Mammary microvascular endothelial cell (primary cell): ENCODE measurements around a stretch of chr7.

DNA sequence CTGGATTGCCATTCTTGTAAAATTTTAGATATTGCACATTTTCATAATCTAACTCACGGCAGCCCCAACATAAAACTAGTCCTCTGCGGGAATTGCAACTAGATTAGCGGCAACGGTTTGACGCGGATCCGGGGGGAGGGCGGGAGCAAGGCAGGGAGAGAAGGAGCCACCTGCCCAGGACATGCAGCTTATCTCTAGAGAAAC, 633 bp downstream of the NT5C3A start:
- RAMPAGE, long total RNA = no peak

DNA sequence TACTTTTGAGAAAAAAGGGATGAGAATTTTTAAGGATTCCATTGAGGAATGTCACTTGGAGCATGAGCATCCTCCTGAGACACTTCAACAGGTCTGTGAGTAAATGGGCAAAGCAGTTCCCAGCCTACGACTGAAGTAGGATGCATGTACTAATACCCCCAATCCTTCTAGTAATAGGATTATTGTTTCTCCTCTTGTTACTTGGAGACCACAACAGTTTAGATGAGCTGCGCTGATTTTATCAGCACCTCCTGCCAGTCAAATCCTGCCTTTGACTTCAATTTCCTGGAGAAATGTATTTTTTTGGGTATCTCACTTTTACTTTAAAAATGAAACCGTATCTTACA, 832 bp downstream of the BBS9 start:
- RAMPAGE, long total RNA = no peak

GRCh38 chr7:33553956-33554595, 351.3 kb upstream of the BMPER start:
- RAMPAGE, long total RNA = no peak

DNA sequence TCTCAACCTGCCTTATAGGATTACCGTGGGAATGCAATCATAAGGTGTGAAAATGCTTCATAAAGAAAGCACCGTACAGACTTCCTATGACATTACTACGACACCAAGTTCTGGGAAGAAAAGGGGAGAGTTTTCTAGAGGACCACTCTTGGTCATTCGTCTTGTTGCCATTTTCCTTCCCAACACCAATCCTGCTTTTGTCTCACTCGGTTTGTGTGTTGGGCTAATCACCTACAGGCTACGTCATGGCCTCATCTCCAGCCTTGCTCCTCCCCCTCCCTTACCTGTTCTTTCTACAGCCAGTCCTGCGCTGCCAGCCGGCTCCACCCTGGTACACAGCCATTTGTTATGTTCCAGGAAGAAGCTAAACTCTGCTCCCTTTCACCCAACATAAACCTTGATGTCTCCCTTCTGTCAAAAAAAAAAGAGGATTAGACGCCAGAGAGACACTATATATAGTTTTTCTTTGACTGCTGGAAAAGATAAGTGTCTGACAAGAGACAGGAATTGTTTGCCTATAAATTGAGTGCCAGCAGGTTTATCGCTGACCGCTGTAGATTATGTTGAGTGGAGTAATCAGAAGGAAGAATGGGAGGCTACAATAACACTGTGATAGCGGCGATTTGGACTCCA, 171.5 kb upstream of the BMPER start:
- RAMPAGE, long total RNA = no peak

- RAMPAGE, long total RNA = no peak
Measured at GRCh38 chr7:34757917-34758640, 100.1 kb downstream of the NPSR1 start.

GRCh38 chr7:34966048-34966587, 71.2 kb downstream of the DPY19L1 start:
- RAMPAGE, long total RNA = no peak

DNA sequence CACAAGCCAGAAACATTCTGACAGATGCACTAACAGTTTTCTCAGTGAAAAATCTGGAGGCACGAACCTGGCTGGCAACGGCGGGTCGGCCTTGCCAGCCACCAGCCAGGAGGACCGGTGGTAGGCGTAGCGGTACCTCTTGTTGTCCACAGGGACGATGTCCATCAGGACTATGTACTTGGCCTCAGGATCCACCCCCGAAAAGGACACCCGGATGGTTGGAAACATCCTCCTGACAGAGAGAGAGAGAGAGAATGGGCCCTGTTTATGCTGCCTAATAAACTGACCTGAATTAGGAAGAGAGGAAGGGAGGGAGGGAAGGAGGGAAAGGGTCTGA, 5.3 kb downstream of the TBX20 start:
- RAMPAGE, long total RNA = no peak

DNA sequence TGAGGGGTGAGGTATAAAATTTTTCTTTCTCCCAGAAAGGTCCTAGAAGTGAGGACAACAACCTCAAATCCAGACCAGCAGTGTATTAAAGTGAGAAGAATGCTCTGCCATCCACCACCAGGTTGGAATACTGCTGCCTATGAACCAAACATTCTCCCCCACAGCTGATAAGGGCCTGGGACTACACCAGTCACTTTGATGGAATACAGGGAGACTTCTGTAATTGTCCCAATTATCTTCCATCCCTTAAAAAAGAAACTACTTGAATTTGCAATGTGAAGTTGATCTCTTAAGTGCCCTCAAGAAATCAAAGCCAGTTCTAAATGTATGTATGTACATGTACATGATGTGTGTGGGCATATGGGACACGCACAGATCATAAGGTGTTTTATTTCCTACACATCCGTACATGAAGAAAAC, 2.9 kb downstream of the TBX20 start:
- RAMPAGE, long total RNA = no peak

GRCh38 chr7:35339641-35339840, 85.6 kb upstream of the TBX20 start:
- RAMPAGE, long total RNA = no peak

DNA sequence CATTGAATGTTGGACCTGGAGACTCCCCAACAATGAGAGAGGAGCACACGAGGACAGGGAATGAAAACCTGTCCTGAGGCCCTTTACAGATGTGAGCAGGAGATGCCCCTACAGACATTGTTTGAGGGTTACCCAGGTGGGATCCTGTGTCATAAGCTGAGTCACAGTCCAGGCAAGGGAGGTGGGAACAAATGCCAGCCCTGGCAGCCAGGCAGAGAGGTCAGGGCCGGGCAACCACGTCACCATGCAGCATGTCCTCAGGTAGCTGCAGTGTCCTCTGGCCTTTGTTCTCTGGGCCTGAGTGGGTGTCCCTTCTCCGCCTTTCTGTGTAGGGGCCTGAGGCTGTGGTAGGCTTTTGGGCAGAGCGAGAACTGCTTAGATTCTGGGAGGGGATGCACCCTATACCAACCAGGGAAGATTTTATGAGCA, 147.5 kb upstream of the TBX20 start:
- RAMPAGE, long total RNA = no peak

- RAMPAGE, long total RNA = no peak
Measured at GRCh38 chr7:35624710-35625232, 70.2 kb downstream of the HERPUD2 start.

DNA sequence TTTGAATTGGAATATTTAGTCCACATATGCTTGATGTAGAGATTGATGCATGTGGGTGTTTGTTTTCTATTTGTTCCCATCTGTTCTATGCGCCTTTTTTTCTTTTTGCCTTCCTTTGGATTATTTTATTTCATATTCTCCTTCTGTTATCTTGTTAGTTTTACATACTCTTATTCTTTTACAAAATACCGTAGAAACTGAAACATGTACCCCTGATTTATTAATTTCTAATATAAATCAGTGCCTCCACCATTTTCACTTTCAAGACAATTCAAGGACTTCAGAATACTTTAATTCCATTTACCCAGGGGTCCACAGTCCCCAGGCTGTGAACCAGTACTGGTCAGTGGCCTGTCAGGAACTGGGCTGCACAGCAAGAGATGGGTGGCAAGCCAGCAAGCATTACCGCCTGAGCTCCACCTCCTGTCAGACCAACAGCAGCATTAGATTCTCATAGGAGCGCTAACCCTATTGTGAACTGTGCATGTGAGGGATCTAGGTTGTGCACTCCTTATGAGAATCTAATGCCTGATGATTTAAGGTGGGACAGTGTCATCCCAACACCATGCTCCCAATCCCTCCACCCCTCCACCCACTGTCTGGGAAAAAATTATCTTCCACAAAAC, 68.8 kb downstream of the HERPUD2 start:
- RAMPAGE, long total RNA = no peak

GRCh38 chr7:35694147-35694705, 709 bp downstream of the HERPUD2 start:
- RAMPAGE, long total RNA = no peak

DNA sequence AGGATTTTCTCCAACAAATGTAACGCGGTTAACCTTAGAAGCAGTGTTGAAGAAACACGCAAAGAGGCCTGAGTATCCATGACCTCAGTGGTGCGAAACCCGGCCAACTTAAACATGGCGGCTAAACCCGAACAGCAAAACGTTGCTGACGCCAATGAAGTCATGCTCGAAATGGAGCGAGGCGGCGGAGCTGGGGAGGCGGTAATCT, 178 bp upstream of the SEPTIN7 start:
- RAMPAGE, long total RNA = no peak

DNA sequence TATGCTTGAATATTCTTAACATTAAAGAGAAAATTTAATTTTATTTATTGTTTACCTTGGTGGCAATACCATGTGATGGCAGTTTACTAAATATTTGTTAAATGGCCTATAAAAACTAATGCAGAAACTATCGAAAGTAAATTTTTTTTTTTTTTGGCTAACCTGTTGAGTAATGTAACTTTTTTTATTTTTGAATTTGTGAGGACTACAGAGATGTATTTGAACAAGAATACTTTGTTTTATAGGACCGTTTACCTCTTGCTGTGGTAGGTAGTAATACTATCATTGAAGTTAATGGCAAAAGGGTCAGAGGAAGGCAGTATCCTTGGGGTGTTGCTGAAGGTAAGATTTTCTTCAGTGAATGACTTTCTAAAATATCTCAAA, 82.8 kb downstream of the SEPTIN7 start:
- RAMPAGE, long total RNA = no peak

GRCh38 chr7:36045428-36045676, 107.7 kb upstream of the EEPD1 start:
- RAMPAGE, long total RNA = no peak

DNA sequence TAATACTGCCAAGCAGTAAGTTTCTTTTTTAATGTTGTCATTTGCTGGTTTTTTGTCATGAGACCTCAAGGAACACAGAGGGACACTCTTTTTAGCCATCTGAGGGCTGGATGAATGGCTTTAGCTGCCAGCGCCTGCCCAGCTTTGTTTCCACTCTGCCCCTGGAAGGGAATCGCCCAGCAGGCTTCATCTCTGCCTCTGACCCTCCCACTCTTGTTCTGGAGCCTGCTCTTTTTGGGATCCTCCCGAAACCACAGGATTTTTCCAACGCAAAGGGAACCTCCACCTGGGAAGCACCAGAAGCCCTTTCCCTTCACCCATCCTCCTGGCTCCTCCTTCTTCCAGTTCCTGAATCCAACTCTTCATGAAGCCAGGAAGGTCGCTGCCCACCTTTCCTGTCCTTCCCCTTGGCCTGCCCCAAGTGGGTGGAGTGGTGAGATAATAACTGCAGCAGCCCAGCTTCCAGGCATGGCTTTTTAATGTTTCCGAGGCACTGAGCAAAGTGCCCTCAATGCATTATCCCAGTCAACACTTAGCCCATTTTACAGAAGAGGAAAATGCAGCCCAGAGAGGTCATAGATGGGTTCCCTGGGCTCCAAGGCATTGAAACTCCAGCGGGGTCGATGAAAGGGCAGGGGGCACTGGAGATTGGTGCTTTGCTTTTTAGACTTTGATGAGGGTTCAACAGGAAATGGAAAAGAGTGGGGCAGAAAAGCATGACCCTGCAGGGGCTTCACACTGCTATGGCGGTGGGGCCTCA, 70.8 kb upstream of the EEPD1 start:
- RAMPAGE, long total RNA = no peak

DNA sequence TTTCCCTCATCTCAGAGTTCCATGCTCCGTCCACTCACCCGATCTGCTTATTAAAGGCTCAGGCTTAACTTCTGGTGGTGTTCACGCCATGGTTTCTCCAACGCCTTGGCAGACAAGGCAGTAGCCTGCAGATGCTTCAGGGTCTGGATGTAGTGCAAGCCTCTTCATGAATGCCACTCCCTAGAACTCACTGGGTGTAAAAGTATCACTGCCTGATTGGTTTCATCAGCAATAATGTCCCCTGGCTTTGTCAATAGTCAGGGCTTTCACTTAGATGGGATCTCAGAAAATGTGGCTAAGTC, 26.3 kb upstream of the EEPD1 start:
- RAMPAGE, long total RNA = no peak

- RAMPAGE, long total RNA = no peak
Measured at GRCh38 chr7:36155660-36156645, 2.9 kb downstream of the EEPD1 start.

DNA sequence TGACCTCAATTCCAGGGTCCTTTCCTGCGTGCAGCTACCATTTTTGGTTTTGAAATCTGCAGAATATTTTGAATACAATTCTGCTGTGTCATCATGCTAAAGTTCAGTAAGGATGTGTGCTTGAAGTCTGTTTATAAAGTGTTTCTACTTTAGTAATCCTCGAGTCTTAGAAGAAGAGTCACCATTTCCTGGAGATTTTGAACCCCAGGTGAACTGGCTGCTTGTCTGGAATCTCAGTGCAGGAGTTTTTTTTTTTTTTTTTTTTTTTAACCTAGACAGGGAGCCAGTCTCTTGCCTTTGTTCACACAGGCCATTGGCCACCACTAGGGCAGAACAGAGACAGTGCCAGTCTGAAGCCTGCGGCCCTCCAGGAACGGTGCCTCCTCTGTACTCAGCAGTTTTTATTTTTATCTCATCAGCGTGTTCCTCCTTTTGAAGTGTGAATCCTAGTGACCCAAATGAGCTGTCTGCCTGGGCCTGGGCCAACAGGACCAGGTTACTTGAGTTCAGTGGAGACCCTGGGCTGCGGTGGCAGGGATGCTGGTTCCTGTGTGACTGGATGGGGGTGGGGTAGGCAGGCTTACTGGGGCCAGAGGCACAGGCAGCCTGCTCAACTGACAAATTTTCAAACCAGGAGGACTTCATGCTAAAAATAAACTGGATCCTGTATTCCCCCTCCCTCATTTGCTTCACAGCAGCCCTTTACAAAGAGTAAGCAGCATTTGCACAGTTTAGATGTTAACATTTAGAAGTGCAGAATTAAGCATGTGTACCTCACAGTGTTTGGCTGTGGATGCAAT, 54.8 kb downstream of the EEPD1 start:
- RAMPAGE, long total RNA = no peak